ENCODE results near the genes ALKBH4, POLR2J2 and KMT2E.

DNA sequence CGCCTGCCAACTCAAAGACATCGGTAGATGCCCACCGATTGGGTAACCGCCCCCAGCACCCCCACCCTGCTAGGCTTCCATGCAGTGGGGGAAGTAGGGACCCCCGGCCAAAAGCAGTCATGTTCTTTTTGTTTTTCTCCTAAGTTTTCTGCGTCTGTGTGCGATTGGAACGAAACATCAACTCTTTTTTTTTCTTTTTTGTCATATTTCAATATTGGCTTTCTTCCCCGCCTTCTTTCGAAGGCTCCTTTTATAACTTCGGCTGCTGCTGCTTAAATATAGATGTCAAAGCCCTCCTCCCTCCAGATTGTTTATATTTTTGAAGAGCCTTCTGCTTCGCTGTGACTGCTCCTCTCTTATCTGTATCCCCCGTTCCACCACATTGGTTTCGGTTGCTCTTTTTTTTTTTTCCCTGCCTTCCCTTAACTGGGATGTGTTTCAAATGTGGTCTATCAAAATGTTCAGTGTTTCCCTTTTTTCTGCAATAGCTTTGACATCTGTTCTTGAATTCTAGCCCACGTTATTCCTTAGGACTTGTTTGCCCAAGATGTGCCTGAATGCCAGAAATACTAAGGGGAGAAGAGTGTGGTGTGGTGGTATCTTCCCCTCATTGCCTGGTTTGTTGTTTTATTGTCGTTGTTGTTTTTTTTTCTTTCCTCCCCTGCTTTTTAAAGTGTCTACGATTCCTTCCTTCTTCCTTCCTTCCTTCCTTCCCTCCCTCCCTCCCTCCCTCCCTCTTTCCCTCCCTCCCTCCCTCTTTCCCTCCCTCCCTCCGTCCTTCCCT lies 96.4 kb downstream of the CUX1 start:
- PRO-cap, result no peak
- RRBS, 2 experiments, result no CpG with 5 or more reads among the region's 18 CpGs

DNA sequence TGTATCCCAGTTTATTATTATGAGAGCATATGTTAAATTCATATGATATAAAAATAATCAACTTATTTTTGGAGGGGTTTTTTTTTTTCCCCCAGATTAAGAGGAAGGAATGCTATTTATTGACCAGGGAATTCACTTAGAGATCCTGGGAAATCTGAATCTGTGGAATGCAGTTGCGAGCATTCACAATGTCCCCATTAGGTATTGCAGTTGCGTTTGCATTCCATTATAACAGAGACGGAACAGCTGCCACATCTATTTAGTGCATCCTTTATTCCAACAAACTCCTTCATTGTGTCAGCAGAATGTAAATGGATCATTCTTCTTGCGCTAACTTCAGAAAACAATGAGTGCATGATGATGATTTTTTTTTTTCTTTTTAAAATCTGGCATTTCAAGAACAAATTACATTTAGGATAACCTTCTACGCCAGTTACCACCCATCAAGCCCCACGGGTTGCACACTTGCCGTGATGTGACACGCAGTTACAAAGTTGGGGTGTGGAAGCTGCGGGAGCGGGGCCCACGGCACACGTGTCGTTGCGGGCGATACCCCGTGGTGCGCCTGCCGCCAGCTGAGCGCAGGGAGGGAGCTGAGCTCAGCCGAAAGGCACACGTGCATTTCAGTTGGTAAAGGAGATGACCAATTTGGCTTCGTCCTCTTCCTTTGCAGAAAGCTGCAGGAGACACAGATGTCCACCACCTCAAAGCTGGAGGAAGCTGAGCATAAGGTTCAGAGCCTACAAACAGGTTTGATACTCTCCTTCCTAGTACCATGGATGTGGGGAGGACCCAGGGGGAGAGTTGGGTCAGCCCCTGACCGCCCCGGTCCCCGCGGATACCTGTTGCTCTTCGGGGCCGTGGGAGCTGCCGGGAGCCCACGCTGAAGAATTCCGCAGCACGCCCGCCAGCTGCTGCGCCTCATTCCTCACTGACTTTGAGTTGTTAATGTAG lies 175.4 kb upstream of the SH2B2 start:
- PRO-cap, result no peak
- RRBS, 2 experiments, result 57 to 78% methylated on average over 6 of the region's 34 CpGs

DNA sequence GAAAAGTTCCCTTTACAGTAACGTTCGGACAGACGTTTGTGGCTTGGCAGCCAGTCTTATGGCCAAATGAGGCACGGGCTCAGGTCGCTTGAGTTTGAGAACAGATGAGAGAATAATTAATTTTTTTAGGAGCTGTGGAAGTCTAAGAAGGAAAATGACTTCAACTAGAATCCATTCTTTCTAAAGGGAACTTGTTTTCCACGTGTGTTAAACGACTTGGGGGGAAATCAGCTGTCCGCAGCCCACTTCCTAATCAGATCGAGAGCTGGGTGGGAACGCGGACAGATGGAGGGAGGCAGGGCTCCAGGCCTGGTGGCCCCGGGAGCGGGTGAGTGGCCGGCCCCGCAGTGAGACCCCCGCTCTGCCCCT lies 91.6 kb upstream of the SH2B2 start:
- PRO-cap, result no peak
- RRBS, 2 experiments, result no CpG with 5 or more reads among the region's 16 CpGs

- PRO-cap, result no peak
- RRBS, 2 experiments, result 74 to 77% methylated on average over 40 to 45 of the region's 107 CpGs
Observed at GRCh38 chr7:102248134-102249146, 38.2 kb upstream of the SH2B2 start.

DNA sequence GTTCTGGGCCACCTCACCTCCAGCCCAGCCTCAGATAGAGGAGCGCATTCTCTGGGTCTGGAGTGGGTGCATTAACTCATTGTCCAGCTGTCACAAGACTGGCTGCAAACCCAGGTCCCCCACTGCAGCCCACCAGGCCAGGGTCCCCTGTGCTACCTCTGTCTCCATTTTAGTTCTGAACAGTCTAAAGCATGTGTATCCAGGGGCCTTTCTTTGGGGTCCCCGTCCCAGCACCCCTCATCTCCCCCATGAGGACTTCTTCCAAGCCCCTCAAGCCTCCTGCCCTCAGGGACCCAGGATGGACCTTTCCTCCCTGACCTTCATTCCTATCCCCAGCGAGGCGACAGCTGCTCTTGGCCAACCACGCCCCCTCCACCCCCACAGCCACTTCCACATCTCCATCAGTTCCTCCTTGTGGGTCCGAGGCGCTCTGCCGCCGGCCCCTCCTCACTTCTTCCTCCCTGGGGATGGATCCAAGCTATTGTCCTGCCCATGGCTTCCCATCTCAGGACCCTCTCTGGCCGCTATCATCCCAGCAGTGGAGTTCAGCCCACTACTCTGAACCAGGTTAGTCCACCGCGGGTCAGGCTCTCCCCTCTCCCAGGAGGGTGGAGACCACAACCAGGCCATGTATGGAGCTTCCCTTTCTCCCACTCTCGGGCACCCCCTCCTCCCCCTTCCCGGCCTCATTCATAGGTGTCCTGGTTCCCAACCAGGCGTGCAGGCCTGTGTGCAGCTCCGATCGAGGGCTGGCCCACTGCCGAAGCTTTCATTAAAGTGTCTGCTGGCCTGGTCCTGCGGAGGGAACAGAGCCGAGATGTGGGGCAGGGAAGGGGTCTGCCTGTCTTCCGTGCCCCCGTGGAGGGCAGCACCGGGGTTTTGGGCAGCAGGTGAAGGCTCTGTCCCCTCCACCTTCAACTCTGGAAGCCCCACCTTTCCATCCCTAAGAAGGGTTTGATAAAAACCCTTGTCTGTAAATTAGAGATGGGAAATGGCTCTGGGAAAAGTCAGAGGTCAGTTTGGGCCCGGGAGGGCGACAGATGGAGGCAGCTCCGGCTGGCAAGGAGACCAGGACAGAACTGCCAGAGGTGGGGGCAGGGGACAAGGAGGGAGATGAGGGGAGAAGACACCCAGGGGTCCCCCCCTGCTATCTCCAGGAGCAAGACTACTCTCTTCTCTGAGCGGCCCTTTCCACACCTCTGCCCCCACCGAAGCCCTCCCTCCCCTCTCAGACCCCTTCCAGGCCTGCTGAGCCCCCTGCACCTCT lies 1.5 kb upstream of the SH2B2 start:
- PRO-cap, result no peak
- RRBS, 2 experiments, result 17 to 22% methylated on average over 2 of the region's 28 CpGs

DNA sequence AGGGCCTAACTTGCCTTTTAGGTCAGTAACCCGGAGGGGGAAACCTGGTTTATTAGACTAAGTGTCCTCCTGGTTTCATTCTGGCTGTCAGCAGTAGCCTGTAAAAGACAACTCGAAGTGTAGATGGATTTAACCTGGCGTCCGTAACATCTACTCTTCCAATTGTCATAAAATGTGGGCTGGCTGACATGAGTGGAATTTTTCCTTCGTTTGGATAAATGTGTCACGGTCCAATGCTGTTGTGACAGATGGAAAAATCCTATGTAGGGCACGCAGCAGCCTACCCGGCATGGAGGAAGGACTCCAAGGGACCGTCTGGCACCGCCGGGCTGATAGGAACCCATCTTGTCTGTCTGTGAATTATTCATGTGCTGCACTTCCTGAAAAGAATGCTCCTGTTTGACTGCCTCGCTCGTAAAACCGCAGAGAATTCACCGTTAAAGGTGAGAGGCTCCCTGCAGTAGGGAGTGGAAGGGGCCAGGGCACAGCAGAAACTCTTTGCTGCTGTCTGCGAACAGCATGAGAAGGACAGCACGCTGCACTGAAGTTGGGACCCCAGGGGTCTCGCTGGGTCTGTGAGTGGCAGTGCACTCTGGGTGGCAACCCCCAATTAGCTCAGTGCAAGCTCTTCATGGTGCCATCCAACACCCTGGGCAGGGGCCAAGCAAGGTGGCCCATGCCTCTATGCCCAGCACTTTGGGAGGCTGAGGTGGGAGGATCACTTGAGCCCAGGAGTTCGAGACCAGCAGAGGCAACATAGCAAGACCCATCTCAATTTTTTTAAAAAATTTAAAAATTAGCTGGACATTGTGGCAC lies 1.6 kb upstream of the ORAI2 start:
- PRO-cap, result no peak
- RRBS, 2 experiments, result no CpG with 5 or more reads among the region's 19 CpGs

DNA sequence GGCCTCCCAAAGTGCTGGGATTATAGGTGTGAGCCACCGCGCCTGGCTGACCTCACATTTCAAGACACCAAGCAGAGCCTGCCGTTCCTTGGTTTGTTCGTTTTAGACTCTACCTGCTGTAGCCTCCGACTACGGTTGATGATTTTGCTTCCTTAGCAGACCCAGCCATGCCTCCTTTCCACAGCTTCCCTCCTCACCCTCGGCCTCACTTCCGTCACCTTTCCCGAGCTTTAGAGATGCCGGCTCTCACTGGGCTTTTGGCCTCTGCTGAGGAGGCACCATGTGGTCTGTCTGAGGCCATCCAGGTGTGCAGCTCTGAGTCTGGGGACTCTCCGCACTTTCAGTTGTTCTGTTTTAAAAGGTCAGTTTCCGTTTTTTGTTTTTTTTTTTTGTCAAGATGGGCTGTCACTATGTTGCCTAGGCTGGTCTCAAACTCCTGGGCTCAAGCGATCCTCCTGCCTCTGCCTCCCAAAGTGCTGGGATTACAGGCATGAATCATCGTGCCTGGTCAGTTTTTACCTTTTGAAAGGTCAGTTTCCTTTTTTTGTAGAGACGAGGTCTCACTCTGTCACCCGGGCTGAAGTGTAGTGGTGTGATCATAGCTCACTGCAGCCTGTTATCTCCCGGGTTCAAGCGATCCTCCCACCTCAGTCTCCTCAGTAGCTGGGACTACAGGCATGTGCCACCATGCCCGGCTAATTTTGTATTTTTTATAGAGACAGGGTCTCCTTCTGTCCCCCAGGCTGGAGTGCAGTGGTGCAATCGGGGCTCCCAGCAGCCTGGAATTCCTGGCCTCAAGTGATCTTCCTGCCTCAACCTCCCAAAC lies 11.8 kb downstream of the ORAI2 start:
- PRO-cap, result no peak
- RRBS, 2 experiments, result 85 to 89% methylated on average over 1 of the region's 20 CpGs

GRCh38 chr7:102464149-102465251 lies at the start of gene ALKBH4:
TSS of gene ALKBH4 (minus strand) at chr7:102464863.
- PRO-cap, result bidirectional peak, plus-strand start at chr7:102465013, minus-strand start at chr7:102464808
- RRBS, 2 experiments, result 2% methylated on average over 13 to 36 of the region's 98 CpGs

- PRO-cap, result no peak
- RRBS, 2 experiments, result 97% methylated on average over 1 of the region's 27 CpGs; no CpG with 5 or more reads in 1 of the 2 experiments
Observed at GRCh38 chr7:102468641-102469210, 3.9 kb downstream of the LRWD1 start.

DNA sequence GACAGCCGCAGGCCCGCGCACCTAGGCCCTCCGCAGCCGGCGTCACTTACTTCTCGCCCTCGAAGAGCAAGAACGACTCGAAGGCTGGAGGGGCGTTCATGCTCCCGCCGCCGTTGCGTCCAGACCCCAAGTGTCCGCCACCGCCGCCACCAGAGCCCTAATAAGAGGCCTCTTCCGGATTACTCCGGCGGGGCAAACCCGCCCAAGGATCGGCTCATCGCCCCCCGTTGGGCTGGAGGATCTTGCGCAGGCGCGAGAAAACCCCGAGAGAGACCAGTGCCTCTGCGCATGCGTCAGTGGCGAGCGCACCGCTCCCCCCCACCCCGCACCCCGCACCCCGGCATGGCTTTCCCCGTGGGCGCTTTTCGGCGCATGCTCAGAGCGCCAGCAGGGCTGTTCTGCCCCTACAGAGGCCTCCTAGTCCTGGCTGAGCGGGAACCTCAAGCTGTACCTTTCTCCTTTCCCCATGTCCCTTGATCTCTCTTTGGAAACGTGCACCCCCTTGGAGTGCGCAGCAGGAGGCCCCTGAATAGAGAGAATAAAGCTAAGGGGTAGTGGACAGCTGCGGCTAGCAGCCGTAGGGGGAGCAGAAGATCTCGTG lies at the start of gene POLR2J2:
TSS of gene POLR2J2 (minus strand) at position 162 of the 601 bp plus-strand sequence.
- PRO-cap, result no peak
- RRBS, 2 experiments, result no CpG with 5 or more reads among the region's 48 CpGs

DNA sequence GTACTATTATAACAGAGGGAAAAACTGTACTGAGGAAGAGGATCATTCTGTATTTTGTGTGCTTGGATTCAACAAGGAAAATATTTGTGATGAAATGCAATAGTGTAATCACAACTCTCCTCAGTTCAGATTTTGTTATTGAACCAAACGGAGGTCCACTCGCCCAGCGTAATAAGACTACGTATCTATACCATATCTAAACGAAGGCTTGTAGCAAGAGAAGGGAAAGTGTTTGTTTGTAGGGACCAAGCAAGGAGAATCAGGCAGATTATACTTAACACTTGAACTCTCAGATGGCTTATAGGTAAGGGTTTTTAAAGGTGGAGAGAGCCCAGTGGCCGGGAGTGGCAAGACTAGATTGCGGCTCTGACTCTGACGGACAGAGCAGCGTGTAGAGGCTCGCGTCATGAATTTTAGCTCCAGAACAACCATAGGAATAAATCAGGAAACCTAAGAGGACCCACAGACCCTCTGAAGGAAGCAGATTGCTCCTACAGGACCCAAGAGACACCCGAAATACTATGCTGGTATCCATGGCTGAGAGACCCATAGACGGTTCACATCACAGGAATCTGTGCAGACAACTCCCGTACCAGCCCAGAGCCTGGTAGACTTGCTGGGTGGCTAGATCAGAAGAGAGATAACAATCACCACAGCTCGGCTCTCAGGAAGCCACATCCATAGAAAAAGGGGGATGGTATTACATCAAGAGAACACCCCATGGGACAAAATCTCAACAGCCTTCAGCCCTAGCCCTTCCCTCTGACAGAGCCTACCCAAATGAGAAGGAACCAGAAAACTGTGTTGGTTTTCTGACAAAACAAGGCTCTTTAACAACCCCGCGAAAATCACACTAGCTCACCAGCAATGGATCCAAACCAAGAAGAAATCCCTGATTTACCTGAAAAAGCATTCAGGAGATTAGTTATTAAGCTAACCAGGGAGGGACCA lies 51.0 kb downstream of the FAM185A start:
- PRO-cap, result no peak
- RRBS, 2 experiments, result no CpG with 5 or more reads among the region's 17 CpGs

DNA sequence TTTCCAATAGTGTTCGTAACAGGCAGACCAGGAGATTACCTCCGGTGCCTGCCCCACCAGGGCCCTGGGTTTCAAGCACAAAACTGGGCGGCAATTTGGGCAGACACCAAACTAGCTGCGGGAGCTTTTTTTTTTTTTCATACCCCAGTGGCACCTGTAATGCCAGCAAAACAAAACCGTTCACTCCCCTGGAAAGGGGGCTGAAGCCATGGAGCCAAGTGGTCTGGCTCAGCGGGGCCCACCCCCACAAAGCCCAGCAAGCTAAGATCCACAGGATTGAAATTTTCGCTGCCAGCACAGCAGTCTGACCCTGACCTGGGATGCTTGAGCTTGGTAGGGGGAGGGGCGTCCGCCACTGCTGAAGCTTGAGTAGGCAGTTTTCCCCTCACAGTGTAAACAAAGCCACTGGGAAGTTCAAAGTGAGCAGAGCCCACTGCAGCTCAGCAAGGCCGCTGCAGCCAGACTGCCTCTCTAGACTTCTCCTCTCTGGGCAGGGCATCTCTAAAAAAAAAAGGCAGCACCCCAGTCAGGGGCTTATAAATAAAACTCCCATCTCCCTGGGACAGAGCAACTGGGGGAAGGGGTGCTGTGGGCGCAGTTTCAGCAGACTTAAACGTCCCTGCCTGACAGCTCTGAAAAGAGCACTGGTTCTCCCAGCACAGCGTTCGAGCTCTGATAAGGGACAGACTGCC lies 31.4 kb downstream of the ARMC10 start:
- PRO-cap, result no peak
- RRBS, 2 experiments, result no CpG with 5 or more reads among the region's 14 CpGs

- PRO-cap, result no peak
- RRBS, 2 experiments, result no CpG with 5 or more reads among the region's 6 CpGs
Observed at GRCh38 chr7:103155605-103156037, 6.7 kb upstream of the NAPEPLD start.

- PRO-cap, result no peak
- RRBS, 2 experiments, result no CpG with 5 or more reads among the region's 3 CpGs
Observed at GRCh38 chr7:103311880-103312393, 14.7 kb downstream of the PMPCB start.

GRCh38 chr7:104931127-104931760 lies 82.8 kb upstream of the KMT2E start:
- PRO-cap, result no peak
- RRBS, 2 experiments, result no CpG with 5 or more reads among the region's 7 CpGs

DNA sequence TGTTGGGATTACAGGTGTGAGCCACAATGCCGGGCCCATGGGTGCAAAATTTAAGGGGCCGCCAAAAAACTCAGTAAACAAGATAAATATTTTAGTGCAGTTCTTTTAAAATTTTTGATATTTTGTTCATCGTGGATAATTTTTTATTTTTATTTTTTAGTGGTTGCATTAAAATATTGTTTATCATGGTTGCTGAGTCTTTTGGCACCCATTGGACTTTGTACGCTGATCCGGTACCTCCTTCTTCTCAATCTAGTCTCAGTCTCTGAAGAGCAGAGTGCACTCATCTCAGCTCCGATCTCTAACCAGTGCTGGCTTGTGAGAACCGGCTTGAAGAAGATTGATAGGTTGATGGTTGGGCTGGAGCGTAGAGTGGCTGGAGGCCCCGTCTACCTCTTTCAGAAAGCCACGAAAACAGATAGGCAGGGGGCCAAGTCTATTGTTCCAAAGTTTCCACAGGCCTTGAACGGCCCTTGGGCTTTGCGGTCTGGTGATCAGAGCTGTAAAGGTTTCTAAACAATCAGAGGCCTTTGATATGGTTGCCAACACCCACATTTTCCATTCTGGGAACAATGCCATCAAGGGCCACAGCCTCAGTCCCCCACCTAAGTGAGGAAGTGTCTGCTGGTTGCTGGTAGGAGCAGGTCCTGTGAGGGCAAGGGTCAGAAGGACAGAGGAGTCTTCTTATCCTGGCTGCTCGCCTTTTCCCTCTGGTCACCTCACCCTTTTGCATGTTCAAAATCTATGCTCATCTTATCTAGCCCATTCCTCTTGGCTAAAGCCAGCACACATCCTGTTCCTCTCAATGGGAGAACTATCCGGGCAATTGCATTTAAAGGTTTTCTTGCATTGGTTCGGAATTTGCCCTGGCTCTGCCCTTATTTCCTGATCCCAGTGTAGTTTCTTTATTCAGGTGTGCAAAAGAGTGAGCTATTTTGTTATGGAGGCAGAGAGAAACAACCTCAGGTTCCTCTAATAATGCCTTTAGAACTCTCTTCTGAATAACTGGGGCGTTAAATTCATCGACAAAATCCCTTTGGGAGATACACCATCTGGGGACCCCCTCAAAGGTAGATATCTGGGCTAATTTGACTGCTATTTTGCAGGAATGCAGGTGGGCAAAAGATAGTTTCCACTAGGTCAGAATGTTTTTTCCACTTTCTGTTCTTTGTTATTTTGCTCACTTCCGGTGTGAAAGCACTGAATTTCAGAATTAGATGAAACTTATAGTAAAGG lies 70.3 kb upstream of the KMT2E start:
- PRO-cap, result no peak
- RRBS, 2 experiments, result 27 to 41% methylated on average over 3 of the region's 18 CpGs

DNA sequence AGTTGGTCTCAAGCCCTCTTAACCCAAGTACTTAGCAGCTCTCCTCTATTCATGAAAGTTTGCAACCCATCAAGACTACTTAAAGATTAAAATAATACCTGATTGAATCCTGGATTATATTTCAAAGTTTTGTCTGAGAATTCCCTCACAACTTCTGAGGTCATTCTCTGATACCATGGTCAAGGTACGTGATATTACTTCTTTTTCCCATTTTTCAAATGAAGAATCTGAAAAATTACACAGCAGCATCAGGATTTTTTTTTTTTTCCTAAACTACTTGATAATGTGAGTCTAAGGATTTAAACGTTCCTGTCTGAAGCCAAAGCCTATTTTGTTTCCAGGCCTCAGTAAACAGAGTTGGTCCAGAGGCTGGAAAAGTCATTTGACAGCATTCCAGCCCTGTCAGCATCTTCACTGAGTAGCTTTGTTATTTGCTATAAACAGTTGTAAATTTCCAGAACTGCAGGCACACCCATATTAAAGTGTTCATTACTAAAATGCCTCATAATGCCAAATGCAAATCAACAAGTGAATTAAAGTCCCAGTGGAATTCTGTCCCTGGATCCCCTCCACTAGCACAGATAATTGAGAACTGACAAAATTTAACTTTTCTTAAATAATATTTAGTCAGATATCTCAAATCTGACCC lies 35.6 kb upstream of the KMT2E start:
- PRO-cap, result no peak
- RRBS, 2 experiments, result no CpG with 5 or more reads among the region's 2 CpGs

GRCh38 chr7:105006175-105007126 lies 7.6 kb upstream of the KMT2E start:
- PRO-cap, result no peak
- RRBS, 2 experiments, result no CpG with 5 or more reads among the region's 6 CpGs

DNA sequence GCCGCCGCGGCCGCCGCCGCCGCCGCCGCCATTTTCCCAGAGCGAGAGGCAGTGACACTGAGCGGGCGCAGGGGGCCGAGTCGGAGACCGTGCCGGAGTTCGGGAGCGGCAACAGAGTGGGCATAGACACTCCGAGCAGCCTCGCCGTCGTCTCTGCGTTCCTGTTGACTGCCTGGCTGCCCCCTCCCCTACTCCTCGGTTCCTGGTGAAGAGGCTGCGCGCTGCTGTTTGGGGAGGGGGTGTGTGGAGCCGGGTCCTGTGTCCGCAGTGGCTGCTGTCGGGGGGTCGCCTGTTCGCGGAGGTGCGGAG lies at the start of gene KMT2E:
TSS of gene KMT2E (plus strand) at position 39 of the 309 bp plus-strand sequence.
- PRO-cap, result bidirectional peak, plus-strand start at position 83 of the sequence, minus-strand start outside the sequence
- RRBS, 2 experiments, result no CpG with 5 or more reads among the region's 33 CpGs

GRCh38 chr7:105074484-105075070 lies 60.6 kb downstream of the KMT2E start:
- PRO-cap, result no peak
- RRBS, 2 experiments, result no CpG with 5 or more reads among the region's 6 CpGs

All from astrocyte (in vitro differentiated cells and primary cell).